Peritoneum (tissue), 1 donor: Measurements from ENCODE around the genes C1QTNF3, RAI14, DNAJC21 and CAPSL.

DNA sequence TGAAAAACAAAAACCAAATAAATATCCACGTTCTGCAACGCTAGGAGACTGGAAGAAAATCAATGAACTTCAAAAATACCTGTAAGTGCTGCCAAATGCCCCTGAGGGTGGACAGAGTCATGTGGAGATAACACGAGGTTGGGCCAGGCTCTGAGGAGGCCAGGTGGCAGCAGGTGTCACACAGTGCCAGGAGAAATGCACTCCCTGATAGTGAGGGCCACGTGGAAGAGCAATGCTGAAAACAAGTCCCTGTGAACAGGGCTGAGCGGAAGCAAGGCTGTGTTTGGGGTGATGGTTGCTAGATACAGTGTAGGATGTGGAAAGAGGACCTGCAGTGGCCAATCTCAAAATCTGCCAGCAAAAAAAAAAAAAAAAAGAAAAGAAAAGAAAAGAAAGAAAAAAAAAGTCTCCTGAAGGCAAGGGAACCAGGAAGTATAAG is 16.9 kb downstream of the C1QTNF3 start:
- PRO-cap: no peak

- PRO-cap: no peak
These were observed at the start of gene C1QTNF3 for GRCh38 chr5:34042555-34043545. Gene C1QTNF3, minus strand, starts transcription at chr5:34043213.

DNA sequence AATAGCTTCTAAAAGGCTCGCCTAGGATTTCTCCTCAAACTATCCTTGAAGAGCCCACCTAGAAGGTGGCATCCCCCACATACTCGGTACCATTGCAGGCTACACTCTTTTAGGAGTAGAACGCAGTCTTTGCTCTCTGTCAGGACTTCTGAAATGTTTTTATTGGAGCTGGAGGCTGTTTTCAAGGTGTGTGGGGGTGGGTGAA is 159.6 kb upstream of the RAI14 start:
- PRO-cap: no peak

DNA sequence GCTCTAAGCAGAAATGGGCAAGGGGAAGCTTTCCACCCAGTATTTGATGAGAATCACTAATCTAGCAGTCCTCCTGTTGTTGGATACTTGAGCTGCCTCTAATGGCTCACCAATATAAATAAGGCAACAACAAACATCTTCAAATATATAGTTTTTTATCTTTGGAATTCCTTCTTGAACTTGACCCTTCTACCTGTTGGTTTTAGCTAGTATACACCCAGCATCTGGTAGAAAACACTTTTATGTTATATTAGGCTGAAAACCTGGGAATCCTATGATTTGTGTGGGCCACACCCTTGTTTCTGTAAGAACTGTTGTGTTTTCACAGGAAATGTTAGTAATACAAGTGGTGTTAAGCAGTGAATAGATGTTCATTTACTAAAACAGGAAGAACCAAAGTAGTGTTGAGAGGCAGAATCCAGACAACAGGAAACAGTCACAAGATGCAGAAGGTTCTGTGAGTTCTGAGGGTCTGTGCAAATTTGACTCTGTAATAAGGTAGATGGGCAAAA is 73.1 kb upstream of the RAI14 start:
- PRO-cap: no peak

DNA sequence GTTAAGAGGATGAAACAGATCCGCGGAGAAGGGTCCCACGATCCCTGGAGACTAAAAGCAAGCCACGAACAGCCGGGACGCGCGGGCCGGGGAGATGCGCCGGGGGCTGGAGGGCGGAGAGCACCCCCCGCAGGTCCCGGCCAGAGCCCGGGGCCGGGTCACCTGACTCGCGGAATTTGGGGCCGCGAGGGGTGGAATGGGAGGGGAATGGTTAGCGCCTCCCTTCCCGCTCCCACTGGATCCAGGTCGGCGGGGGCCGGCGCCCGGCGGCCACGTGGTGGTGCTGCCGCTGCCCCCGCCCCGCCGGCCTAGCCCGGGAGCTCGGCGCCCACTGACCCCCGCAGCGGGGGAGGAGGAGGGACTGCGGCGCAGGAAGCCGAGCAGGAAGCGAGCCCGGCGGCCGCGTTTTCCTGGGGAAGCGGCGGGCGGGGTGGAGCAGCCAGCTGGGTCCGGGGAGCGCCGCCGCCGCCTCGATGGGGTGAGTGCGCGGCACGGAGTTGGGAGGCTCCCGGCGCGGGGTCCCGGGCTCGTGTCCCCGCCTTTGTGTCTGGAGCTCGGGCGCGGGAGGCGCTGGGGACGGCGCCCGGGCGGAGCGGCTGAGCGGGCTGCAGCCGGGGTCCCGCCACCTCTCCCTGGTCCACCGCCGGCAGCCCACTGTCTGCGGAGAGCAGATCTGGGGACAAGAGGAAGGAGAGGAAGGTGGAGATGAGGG is at the start of gene RAI14:
RAI14 (plus strand) TSS at position 331 of the 712 bp plus-strand sequence.
- PRO-cap: unidirectional peak, plus-strand start at position 557 of the sequence

- PRO-cap: no peak
These were observed 29.5 kb downstream of the RAI14 start for GRCh38 chr5:34685412-34686228.

DNA sequence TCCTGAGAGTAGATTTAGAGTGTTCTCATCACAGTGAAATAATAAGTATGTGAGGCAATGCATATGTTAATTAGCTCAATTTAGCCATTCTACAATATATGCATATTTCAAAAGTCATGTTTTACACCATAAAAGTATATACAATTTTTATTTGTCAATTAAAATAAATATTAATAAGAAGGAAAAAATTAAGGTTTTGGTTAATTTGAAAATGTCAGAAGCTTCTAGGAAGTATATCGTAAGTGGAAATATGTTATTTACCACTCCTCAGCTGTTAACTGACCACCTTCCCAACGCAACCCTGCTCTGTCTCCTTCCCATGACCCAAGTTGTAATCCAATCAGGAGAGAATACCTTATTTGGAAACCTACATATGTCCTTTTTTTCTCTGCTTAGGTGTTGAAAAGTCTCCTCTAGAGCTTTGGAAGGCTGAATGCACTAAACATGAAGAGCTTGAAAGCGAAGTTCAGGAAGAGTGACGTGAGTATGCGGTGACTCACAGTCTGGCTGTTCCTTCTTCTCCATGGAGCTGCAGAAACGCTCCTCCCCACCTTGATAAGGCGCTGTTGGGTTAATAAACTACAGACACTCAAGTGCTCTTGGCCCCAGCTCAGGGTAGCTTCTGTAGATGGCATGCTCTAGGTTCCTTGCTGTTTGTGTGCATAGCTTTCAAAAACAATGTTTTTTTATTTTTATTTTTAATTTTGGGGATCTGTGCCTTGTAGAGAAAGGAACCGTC is 30.5 kb downstream of the RAI14 start:
- PRO-cap: no peak

- PRO-cap: no peak
These were observed at the start of gene DNAJC21 for GRCh38 chr5:34928843-34929724. Gene DNAJC21, plus strand, starts transcription at chr5:34929559.

DNA sequence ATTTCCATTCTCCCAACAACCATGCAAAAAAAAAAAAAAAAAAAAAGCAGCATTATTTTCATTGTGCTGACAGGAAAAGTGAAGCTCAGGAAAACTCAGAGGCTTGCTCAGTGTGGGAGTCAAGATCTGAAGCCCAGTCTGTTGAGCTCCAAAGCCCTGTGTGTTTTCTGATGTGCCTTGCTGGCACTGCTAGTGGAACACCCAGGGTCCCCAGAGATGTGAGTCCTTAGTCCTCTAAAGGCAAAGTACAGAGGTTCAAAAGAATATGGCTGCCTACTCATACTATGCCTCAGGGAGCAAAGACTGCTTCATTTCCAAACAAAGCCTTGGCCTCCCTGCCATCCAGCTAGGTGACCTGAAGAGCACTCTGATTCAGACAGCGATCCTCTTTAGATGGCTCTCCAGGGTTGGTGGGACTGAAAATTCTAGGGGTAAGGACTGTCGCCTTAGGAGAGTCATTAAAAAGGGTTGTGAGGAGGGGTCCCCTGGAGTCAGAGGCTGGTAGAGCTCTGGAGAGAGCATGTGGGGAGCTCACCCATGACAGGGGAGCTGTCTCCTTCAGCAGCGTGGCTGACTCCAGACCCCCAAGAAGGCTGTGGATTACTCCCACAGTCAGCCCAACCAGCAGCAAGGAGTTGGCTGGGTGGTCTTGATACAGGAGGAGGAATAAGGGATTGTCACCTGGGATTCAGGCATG is 1.9 kb downstream of the PRLR start:
- PRO-cap: no peak

DNA sequence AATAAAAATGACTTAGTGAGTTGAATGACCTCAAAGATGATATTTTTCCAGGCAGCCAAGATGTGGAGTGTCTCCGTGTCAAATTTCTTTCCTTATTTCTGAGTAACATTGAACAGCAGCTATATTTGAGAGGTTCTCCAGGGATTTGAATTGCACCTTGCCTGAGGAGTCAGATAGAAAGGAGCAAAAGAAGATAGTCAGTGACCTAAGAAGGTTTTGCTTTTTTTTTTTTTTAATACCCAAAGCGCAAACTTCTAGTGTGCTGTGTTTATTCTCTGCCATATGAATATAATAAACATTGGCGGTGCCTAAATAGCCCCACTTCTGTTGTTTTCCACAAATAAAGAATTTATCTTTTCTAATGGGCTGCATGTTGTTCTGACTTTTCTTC is 467 bp upstream of the PRLR start:
- PRO-cap: no peak

DNA sequence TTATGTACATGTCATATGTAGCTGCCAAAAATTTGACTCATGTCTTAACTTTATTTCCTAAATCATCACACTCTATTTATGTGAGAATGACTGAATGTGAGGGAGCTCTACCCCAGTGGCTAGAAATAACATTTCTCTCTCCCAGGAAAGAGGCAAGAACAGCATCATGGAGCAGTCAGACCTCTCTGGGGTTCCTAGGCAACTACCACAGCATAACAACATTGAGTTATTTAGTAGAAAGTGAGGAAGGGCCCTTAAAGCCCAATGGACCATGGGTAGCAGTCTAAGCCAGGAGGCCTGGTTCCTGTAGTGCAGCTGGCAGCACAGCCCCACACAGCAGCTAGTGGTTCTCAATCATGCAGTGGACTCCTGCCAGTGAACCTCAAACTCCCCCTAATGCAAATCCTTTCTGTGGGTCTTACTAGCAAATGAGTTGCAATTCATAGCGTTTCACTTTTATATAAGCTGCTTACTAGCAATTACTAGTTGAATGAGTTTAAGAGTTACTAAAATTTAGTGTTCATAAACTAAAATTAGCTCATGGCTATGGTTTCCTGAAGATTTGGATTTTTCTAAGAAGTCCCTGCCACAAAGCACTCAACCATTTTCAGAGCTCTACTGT is 55.4 kb downstream of the SPEF2 start:
- PRO-cap: no peak

- PRO-cap: no peak
These were observed at the start of gene CAPSL for GRCh38 chr5:35938412-35939108. Gene CAPSL, minus strand, starts transcription at chr5:35938622.

DNA sequence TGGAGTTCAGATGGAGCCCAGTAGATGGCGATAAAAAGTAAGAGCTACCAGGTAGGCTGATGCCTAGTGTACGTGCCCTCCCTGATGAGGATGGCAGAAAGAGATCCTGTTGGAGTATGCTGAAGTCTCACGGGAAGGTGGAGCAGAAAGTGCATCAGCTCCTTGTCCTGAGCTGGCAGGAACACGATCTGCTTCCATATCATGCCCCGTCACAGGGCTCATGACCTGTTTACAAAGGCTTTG is 12.6 kb upstream of the UGT3A2 start:
- PRO-cap: no peak

- PRO-cap: no peak
These were observed 8.7 kb downstream of the SKP2 start for GRCh38 chr5:36160662-36160882.

DNA sequence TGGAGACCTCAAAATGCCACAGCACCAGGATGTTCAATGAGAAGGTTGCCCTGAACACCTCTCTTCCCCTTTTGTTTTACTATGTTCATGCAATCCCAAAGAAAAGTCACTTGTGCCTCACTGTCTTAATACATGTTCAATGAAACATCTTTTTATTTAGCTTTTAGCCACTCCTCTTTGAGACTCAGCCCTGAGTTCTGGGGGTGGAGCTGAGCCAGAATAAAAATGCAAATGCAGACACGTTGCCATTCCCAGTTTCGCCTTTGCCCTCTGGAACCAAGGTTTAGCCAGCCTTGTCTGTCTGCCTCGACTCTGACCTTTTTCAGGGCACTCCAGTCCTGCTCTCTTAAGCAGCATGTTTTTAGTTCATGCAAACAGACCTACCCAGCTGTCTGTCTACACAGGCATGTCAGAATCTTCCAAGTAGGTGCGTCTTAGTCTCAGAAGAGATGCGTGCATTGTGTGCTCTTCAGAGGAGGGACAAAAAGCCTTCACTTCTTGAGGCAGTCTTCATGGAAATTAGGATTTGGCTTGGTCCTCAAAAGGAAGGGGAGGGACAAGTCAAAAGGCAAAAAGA is 82.2 kb upstream of the RANBP3L start:
- PRO-cap: no peak

DNA sequence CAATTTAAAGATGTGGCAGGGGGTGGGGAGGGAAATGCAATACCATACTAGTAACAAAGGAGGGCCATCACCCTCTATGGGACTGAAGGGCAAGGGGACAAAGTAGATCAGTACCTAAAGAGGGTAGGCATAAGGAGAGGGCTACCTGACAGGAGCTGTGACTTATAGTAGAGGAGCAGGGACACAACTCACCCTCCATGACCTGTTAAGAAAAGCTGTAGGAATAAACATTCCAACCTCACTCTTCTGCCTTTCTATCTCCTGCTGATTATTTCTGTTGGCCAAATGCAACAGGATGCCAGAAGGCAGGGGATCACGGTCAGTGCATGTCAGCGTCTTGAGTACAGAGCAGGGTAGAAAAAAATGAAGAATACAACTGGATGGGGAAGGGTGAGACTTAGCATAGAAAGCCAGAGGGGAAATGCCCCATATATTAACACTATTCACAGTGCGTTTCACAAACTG is 31.3 kb upstream of the SLC1A3 start:
- PRO-cap: no peak

- PRO-cap: no peak
These were observed 12.6 kb downstream of the SLC1A3 start for GRCh38 chr5:36619144-36619318.

DNA sequence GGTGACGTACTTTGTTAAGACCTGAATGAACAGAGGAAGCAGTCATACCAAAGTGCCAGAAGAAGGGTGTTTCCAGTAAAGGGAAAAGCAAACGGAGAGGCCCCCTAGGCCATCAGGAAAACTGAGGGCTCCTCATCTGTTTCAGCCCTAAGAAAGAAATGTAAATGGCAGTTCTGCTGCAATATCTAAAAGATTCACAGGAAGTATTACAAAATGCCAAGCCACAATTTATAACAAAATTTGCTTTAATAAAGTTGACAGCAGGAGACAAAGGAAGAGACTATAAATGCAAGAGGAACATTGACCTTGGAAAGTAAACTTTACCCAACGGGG is 71.3 kb downstream of the SLC1A3 start:
- PRO-cap: no peak

- PRO-cap: no peak
These were observed 21.9 kb upstream of the NIPBL start for GRCh38 chr5:36854761-36855077.

DNA sequence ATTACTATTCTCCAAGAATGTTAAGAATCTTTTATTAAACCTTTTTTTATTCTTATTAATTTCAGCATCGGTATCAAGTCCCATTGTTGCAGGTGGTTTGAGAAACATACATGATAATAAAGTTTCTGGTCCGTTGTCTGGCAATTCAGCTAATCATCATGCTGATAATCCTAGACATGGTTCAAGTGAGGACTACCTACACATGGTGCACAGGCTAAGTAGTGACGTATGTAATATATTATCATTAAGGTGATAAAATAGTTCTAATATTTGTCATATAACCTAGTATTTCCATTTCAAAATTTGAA is 94.2 kb downstream of the NIPBL start:
- PRO-cap: no peak